Renal cortical epithelial cell (primary cell): ENCODE measurements around a stretch of chr2.

DNA sequence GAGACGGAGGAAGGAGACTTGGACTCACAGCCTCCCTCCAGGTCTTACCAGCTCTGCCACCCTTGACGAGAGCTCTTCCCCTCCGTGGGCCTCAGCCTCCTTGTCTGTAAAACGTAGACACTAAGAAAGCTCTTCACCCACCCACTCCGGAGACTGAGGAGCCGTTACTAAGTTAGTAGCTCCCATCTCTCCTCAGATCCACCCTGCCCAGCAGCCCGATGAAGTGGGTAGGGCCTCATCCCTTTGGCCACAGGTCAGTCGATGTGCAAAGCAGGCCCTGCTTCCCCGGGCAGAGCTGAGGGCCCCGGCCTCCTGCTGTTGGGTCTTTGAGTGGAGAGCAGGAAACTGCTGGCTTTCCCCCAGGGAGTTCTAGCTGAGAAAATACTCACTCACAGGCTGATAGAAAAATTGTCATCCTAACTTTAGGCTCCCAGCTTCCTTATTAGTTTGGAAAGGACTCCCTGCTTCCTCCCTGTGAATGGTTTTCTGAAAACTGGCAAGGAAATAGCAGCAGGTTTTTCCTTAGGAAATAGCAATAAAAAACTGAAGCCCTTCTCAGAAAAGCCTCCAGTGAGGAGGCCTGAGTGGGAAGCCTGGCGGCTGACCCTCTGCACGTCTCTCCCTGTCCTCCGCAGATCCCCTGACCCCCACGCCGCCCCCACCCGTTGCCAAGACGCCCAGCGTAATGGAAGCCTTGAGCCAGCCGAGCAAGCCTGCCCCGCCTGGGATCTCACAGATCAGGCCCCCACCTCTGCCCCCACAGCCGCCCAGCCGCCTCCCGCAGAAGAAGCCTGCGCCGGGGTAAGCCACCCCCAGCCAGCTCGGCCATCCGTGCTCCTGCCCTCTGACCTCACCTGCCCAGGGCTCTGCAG is 30.2 kb downstream of the ITGB1BP1 start:
- RRBS = no CpG with 5 or more reads among the region's 27 CpGs

- RRBS = no CpG with 5 or more reads among the region's 15 CpGs
Measured at GRCh38 chr2:9406637-9407485, 16.5 kb downstream of the ITGB1BP1 start.

DNA sequence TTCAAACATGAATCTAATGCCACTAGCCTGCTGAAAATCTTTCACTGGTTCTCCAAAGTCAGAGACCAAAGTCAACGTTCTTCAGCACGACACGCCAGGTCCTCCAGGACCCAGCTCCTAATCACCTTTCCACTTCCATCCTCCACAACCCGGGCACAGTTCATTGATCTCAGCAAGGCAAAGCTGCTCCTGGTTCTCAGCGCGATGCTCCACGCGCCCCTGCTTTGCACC is 1.2 kb downstream of the ITGB1BP1 start:
- RRBS = 3% methylated on average over 5 of the region's 8 CpGs

- RRBS = 4% methylated on average over 1 of the region's 17 CpGs
Measured at GRCh38 chr2:9422435-9422813, 904 bp downstream of the ITGB1BP1 start.

DNA sequence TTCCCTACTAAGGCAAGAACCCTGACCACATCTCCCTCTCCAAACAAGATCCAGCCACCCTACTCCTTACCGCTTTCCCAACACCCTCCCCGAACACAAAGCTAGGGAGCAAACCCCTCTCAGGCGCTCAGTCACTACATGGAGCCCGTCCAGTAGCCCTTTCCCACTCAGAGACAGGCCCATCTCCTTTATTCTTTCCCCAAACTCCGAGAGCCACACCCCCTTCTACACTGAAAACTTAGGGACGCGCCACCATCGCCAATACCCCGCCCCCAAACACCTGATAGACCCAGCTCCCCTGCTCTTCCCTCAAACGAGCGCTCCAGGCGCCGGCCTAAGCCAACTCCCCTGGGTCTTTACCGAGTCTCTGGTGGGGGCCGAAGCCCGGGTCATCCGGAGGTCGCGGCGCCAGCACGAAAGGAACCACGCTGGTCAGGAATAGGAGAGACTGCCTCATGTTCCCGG is 449 bp downstream of the ADAM17 start:
- RRBS = 2% methylated on average over 11 of the region's 23 CpGs

DNA sequence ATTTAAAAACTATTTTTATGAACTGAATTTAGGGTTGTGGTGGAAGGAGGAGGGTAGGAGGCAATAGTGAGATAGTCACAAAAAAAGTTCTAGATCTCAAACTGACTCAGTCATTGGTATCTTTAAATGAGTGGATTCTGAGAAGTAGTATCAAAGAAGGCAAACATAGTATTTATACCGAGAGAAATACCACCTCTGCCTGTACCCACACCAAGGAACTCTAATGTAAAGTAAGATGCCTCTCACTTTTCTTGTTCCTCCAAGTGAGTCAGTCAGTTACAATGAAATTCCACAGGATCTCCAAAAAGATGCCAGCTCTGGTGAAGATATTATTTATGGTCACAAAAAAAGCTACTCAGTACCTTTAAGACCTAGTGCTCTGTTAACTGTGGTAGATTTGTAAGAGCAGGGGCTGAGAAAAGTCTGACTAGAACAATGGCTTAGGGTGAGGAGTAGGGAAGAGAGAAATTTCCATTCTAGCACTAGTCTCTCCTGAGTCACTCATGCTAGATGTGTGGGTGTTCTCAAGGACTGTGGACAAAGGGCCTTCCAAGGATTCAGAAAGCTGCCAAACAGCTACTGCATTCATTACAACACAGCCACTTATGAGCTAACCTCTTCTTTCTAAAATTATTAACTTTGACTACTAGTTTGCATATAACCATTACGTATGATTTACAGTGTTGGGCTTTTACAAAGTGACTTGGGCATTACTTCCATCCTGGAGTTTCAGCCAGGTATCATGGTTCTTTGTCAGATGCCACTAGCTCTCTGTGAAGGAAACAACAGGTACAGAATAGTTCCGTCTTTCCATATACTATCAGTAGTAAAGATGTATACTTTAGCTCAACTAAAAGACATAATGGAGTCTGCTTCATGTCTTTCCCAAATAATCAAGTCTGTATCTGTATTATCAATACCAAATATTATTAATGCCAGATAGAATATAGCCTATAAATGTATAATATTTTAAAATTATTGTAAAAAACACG is 36.1 kb downstream of the YWHAQ start:
- RRBS = no CpG with 5 or more reads among the region's 4 CpGs

GRCh38 chr2:9618493-9619203 is 12.1 kb downstream of the YWHAQ start:
- RRBS = no CpG with 5 or more reads among the region's 6 CpGs

- RRBS = no CpG with 5 or more reads among the region's 11 CpGs
Measured at GRCh38 chr2:9667836-9668415, 37.1 kb upstream of the YWHAQ start.

DNA sequence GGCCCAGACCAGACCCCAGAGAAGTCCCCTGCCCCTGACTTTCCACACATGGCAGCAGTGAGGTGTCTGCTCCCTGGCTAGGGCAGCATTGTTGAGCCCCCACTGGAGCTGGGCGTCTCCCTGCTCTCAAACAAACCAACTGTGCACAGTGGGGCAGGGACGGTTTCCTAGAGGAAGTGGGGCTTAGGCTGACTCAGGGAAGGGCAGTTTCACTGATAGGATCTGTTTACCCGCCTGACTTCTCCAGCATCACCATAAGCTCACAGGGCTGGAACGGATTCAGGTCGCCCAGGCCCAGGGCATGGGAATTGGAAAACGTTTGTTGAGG is 30.9 kb upstream of the TAF1B start:
- RRBS = no CpG with 5 or more reads among the region's 6 CpGs

DNA sequence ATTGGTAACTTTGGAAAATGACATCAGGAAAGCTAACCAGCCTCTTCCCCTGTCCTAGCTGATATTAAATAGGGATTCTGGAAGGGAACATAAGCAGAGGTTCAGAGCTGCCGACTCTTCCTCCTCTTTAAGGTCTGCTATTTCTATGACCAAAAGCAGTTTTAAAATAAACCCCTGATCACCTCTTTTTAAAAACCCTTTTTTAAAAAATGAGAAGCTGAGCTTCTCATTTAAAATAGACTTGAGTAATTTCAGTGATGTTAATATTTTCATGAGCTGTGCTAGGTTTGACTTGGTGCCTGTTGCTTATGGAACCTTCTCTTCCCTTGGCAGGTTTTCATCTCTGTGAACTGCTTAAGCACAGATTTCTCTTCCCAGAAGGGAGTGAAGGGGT is 34.3 kb downstream of the GRHL1 start:
- RRBS = no CpG with 5 or more reads among the region's 1 CpG

DNA sequence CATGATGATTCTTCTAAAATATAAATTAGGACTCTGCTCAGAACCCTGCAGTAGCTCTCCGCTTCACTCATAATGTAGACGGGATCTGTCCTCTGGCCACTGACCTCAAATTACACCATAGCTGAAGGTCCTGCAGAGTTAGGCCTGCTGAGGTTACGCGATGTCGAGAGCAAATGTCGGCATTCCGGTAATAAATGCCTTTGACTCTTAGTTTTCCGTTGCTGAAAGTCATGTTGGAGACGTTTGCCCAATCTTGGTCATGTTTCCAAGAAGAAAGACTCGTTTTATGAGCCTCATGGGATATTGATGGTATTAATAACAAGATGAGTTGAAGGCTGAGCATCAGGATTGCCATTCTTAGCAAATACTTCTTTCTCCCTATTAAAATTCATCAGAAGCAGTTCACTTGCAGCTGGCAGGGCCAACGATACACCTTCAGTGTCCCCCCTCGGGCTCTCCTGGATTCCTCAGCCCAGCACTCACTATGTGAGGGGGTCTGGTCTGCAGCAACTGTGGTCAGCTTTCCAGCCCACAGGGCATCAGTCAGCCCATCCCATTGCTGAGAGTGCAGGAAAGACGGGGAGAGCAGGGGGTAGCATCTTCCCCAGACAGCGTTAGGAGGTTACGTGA is 39.8 kb upstream of the KLF11 start:
- RRBS = no CpG with 5 or more reads among the region's 15 CpGs

GRCh38 chr2:10009807-10010737 is 33.3 kb upstream of the KLF11 start:
- RRBS = 8% methylated on average over 3 of the region's 32 CpGs

DNA sequence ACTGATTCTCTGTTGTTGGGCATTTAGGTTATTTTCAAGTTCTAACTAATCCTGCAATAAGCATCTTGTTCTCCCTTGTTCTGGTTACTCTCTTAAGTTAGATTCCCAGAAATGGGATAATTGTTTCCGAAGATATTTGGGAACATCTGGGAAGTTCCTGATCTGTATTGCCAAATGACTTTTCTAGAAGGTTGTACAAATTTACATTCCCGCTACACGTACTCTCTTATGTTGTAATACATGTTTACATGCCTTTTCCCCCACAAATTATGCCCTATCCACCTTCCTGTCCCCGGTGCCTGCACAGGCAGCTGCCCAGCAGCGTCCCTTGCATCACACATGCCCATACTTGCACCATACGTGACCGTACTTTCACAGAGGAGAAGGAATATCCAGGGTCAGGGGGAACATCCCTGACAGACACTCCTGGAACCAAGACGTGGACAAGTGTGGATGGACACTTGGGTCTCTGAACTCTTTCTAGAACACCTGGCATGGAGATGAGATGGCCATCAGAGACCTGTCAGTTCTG is 24.2 kb upstream of the KLF11 start:
- RRBS = no CpG with 5 or more reads among the region's 8 CpGs

- RRBS = 69% methylated on average over 3 of the region's 36 CpGs
Measured at GRCh38 chr2:10028780-10029917, 14.2 kb upstream of the KLF11 start.

- RRBS = no CpG with 5 or more reads among the region's 21 CpGs
Measured at GRCh38 chr2:10091623-10092055, 11.4 kb upstream of the CYS1 start.

GRCh38 chr2:10371446-10372581 is 69.1 kb downstream of the HPCAL1 start:
- RRBS = 56% methylated on average over 1 of the region's 28 CpGs

- RRBS = no CpG with 5 or more reads among the region's 5 CpGs
Measured at GRCh38 chr2:10404377-10404628, 43.8 kb downstream of the ODC1 start.

- RRBS = 89% methylated on average over 12 of the region's 29 CpGs
Measured at GRCh38 chr2:10426594-10427221, 21.4 kb downstream of the ODC1 start.

- RRBS = 95% methylated on average over 5 of the region's 24 CpGs
Measured at GRCh38 chr2:10441444-10442508, 6.4 kb downstream of the ODC1 start.

GRCh38 chr2:10446595-10447342 is 1.4 kb downstream of the ODC1 start:
- RRBS = no CpG with 5 or more reads among the region's 10 CpGs